Breast epithelium (tissue), 2 donors: ENCODE results near the genes PLCB4, PAK5 and JAG1.

- PRO-cap, result no peak
- RAMPAGE, long total RNA, 2 experiments, result no peak in any of the 2 experiments
These were observed 329.4 kb downstream of the BMP2 start for GRCh38 chr20:7096932-7097213.

- PRO-cap, result no peak
- RAMPAGE, long total RNA, 2 experiments, result no peak in any of the 2 experiments
These were observed 240.9 kb downstream of the HAO1 start for GRCh38 chr20:7699464-7699689.

- PRO-cap, result no peak
- RAMPAGE, long total RNA, 2 experiments, result no peak in any of the 2 experiments
These were observed 38.3 kb downstream of the TMX4 start for GRCh38 chr20:7981095-7981852.

DNA sequence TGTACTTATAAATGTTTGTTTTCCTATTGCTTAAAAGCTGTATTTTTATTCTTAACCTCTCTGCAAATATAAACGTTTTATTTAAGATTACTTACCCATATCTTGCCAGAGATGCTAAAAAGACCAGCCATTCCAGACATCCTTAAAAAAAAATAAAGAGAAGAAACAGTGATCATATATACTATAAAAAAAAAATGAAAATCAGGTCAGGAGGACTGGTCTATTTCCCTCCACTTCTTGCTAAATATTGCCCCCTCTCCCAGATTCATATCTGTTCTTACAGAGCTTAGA is 23.7 kb downstream of the TMX4 start:
- PRO-cap, result no peak
- RAMPAGE, long total RNA, 2 experiments, result no peak in any of the 2 experiments

DNA sequence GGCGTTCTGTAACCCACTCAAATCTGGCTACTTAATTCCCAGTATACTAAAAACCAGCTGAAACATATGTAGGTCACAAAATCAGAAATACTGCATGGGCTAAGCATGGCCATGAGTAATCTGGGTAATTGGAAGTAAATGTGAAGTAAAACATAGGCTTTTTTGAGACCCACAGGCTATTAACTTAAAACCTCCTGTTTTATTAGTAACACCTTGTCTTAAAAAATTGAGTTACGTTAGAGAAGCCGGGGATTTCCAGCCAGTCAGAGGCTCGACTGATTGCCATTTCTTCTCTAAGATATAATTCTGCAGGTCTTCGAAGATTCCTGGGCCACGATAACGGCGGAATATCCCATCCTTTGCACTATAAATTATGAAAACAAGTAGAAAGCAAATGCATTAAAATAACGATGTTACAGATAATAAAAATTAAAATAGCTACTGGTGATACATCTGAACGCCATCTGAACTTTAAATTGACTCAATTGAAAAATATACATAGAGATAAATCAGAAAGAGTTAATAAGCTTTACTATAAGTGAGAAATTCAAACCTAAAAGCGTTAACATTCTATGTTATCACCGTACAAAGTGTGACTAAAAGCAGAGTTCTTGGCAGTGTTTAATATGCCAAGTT is 19.9 kb downstream of the TMX4 start:
- PRO-cap, result no peak
- RAMPAGE, long total RNA, 2 experiments, result no peak in any of the 2 experiments

DNA sequence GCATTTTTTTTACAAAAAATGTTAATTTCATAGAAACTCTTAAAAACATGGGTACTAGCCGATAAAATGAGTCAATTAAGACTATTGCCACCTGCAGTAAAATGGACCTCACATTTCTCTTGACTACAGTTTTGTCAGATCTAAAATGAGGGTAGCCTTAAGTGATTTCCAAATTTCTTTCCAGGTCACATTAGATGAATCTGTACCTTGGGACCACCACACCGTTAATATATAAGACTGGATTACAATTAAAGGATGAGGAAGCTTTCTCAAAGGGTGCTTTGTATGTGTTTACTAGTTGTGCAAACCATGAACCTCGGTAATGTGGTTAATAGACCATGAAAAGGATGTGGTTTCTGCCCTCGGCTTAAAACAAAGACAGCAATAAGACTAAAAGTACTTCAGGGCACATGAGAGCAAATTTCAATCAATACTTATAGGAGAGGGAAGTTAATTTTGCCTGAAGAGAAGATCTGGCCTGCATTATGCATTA is 692 bp upstream of the TMX4 start:
- PRO-cap, result no peak
- RAMPAGE, long total RNA, 2 experiments, result no peak in any of the 2 experiments

DNA sequence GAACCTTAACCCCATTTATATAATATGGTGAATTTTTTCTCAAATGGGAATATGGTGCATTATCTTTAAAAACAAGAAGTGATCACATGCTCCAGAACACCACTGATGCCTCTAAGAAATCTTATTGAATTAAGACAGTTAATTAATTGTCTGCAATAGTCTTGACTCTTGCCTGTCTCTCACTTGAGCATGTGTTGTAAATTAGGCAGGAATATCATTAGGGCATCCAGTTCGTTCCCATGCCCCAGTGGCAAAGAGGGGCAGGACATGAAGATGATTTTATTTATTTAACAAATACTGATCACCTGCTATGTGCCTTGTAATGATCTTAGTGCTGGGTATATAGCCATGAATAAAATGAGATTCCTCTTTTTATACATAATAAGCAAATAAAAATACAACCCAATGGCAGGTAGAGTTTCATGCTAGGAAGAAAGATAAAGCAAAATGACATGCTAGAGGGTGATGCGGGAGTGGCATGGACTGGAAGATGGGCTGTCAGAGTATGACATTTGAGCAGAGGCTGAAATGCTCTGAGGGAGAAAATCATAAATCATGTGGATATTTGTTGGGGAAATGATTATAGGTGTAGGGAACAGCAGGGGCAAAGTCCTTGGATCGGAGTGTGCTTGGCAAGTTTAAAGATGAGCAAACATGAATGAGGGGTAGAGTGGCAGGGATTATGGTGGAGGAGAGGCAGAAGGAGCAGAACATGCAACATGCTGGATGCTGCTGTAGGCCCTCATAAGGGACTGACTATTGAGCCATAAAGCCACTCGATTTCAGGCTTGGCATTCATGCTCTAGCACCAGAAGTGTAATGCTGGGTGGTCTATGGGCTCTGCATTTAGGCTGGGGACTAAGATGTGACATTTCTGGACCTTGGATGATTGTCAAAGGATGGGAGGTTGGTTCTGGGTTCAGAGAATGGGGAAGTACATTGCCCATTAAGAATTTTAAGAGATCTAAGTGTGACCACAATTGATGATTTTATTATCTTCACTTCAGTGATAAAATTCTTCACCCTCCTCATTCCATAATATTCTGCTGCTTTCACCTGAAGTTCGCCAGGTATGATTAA is 342.1 kb downstream of the PLCB1 start:
- PRO-cap, result no peak
- RAMPAGE, long total RNA, 2 experiments, result no peak in any of the 2 experiments

DNA sequence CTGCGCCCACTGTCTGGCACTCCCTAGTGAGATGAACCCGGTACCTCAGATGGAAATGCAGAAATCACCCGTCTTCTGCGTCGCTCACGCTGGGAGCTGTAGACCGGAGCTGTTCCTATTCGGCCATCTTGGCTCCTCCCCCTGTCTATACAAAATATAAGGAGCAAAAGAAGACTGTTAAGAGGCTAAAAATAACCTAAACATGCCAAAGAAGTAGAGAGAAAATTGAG is 468.0 kb upstream of the PLCB4 start:
- PRO-cap, result no peak
- RAMPAGE, long total RNA, 2 experiments, result no peak in any of the 2 experiments

DNA sequence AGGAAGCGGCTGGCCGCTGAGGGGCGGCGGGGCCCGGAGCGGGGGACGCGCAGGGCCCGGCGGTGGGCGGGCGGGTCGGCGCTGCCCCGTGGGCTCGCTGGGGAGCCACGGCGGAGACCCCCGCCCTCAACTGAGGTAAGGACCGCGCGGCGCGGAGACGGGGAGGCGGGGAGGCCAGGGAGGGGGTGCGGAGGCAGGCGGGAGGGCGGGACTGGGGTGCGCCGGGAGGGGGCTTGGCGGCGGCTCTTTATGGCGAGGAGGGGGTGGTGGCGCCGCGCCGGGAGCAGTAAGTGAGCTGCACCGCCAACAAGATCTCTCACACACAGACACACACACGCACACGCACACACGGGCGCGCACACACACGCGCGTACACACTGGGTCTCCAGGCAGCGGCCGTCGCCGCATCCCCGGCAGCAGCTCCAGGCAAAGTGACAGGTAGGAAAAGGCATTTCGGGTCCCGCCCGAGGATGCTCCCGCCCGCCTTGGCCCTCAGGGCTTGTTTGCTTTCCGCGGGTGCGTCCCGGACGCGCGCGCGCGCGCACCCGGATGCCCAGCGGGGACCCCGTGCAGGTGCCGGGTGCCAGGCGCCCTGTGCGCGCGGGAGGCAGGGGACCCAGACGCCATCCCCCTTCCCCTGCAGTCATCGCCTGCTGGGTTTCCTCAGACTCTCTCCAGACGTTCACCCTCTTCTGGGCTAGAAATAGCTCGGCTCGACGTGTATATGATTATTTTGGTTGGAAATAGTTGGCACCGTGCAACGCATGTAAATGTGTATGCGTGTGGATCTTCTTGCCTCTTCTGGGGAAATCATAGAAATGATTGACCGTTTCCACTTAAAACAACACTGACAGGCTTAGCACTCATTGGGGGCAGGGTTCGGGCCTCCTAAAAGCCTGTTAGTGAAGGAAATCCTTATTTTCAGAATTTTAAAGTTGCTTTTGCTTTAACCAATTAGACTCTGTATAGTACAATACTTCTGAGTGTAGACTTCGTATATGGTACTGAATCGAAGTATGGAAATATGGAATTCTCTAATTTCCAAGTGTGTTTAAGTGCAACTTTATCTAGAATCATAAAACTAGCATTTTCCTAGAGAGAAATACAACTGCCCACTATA is at the start of gene PLCB4:
Gene PLCB4 (plus strand): TSS at position 319 of the 1,120 bp plus-strand sequence.
- PRO-cap, result no peak
- RAMPAGE, long total RNA, 2 experiments, result no peak in any of the 2 experiments

DNA sequence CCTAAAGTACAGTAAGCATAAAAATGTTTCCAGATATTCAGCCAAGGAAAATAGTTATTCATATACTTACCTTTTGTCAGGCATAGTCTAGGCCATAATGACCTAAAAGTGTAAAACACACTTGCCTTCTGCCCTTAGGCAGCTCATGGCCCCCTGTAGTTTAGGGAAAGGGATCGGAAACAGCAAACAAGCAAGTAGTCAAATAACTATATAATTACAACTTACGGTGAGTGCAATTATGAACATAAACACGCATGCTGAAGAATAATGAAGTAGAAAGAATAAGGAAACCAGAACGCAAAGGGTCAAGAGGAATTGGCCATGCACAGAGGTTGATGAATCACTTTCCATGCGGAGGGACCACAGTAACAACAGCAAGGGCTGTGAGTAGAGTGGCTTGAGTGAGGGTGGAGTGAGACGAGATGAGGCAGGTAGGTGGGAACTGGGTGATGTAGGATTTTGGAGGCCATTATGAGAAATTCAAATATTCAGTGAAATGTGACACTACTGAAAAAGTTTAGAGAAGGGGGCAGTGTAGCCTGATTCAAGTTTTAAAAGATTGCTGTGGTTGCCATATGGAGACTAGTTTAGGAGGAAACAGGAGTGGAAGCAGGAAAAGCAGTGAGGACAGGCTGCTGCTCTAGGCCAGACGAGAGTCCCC is 112.3 kb upstream of the LAMP5 start:
- PRO-cap, result no peak
- RAMPAGE, long total RNA, 2 experiments, result no peak in any of the 2 experiments

GRCh38 chr20:9514067-9514483 is 315 bp upstream of the LAMP5 start:
- PRO-cap, result no peak
- RAMPAGE, long total RNA, 2 experiments, result no peak in any of the 2 experiments

GRCh38 chr20:9515611-9516238 is 1.3 kb downstream of the LAMP5 start:
- PRO-cap, result no peak
- RAMPAGE, long total RNA, 2 experiments, result no peak in any of the 2 experiments

DNA sequence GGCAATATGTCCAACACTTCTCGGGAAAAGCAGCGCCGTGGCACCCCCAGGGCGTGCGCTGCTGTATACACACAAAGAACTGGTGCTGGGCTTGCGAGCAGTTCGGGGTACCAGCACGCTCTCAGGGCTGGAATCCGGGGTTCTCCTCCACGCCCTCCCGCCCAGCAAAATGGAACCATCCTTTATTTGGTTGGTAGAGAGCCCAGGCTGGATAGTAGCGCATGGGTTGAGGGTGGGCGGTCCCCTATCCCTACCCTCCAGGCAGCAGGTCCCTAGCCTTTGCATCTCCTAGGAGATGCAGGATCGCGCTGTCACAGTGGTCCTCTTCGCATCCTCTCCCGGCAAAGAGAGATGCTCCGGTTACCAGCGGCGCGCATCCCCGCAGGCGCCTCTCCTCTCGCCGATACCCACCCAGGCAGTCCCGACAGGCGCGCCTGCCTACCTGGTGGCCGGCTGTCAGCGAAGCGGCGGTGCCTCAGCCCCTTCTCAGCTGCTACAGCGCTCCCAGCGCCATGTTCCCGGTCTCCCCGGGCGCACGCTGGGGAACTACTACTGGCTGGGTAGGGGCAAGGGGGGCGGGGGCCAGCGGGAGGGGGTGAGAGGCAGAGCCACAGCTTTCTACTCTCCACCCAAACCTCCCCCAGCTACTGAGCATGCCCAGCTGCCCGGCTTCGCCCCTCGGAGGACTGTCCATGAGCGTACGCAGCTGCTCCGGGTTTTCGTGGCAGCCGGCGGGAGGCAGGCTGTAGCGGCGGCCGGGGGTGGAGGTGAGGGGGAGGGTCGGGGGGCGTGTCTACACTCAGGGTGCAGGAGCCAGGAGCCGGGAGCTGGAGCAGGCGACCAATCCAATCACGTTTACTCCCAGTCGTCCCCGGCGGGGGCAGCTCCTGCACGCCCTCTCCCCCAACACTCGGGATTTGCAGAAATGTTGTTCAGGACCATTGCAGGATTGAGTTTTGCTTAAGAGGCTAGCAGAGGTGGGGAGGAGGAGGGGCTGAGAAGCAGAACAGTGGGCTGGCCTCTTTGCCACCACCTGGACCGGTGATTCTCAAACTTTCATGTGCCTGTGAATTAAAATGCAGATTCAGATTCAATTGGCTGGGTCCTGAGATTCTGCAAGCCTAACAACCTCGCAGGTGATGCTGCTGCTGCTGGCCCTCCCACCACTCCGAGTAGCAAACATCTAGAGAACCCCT is at the start of gene PAK5:
Gene PAK5 (minus strand): TSS at position 757 of the 1,196 bp plus-strand sequence.
- PRO-cap, result no peak
- RAMPAGE, long total RNA, 2 experiments, result start-site peak on the minus strand in 1 of 2 experiments, centred at position 536 of the sequence, 30 reads per replicate

DNA sequence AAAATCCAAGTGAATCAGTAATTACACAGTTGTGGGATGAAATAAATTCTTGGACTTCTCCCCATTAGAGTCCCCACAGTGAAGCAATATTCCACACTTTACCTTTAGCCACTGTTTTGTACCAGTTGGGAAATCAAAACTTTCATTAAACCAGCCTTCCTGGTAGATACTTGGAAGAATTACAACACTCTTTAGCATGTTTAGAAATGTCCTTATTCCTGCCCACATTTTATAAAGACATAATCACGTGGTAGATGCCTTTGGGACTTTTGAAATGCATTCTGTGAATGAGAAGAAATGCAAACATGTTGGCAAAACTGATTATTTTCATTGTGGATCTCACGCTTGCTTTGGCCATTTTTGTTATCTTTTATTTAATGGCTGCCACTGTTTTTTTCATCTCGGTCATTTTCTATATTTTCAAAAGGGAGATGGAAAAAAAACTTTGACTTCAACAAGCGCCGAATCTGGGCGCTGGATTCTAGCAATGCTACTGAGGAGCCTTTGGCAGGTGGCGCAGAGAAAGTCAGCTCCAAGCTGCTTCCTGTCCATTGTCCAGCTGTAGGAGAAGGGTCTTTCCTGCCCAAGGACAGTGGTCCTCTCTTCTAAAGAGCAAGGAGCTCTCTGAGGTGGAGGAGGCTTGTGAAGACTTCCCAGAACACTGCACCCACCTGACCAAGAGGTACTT is 48.8 kb upstream of the ANKEF1 start:
- PRO-cap, result no peak
- RAMPAGE, long total RNA, 2 experiments, result no peak in any of the 2 experiments

- PRO-cap, result no peak
- RAMPAGE, long total RNA, 2 experiments, result no peak in any of the 2 experiments
These were observed 104.9 kb downstream of the MKKS start for GRCh38 chr20:10329121-10329479.

GRCh38 chr20:10523783-10524691 is 88.9 kb downstream of the SLX4IP start:
- PRO-cap, result no peak
- RAMPAGE, long total RNA, 2 experiments, result no peak in any of the 2 experiments

- PRO-cap, result no peak
- RAMPAGE, long total RNA, 2 experiments, result no peak in any of the 2 experiments
These were observed 27.0 kb downstream of the JAG1 start for GRCh38 chr20:10646656-10647356.

DNA sequence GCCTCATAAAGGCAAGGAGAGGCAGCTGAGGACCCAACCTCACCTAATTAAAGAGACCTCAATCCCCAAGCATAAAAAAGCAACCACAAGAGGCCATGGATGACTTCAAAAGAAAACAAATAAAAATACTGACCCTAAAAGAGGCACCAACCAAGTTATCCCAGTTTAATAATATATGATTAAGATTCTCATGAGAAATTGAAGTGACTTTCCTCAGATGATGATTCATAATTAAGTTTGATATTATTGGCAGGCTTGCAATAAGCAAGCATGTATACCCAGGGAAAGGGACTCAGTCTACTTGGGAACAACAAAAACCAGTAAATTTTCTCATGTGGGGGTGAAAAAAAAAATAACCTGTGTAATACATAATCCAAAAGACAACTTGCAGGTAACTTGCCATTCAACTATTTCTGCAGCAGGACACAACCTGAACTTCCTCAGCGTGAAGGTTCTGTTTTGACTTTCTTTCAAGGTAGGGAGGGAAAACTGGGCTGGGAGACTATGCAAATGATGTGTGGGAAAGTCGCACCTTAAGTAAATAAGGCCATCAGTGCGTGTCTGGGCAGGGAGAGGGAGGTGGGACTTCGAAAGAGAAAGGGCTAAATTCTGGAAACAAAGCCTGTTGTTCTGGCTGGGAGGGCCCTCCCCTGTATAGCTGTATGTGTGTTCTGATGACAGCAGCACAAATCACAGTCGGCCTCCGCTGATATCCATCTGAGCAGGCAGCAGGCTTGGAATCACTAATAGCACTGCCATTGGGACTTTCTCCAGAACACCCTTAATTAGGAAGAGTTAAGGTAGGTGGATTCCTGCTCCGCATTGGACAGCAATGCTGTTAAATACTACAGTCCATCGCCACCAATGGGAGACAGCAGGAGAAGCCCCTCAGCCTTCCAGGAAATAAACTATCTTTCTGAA is 19.3 kb downstream of the JAG1 start:
- PRO-cap, result no peak
- RAMPAGE, long total RNA, 2 experiments, result no peak in any of the 2 experiments

DNA sequence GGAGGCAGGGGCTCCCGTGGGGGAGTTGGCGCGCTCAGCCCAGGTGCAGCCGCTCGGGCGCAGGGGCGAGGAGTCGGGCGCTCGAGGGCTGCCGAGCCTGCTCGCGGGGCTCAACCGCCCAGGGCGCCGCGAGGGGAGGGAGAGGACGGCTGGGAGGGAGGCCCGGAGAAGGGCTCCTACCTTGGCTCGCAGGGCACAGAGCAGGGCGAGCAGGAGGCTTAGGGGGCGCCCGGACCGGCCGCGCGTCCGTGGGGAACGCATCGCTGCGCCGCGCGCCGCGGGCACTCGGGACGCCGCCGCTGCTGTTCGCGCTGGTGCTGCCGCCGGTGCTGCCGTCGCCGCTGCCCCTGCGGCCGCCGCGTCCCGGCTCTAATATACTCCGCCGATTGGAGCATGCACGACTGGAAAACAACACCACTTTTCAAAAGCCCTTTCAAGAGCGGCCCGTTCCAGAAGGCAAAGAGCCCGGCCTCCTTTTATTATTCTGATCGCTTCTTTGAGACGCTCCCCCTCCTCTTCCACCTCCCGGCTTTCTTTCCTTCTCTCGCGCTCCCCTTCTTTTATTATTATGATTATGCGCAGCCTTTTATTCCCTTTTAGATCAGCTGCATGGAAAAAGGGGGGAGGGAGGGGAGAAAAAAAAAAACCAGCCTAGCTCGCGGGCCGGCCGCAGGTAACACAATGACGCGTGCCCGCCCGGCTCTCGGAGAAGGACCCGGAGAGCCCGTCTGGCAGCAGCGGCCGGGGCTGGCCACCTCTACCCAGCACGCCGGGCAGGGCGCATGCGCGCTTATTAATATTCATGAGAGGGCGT is at the start of gene JAG1:
Gene JAG1 (minus strand): TSS at position 730 of the 814 bp plus-strand sequence.
- PRO-cap, result bidirectional peak, plus-strand start outside the sequence, minus-strand start at position 730 of the sequence
- RAMPAGE, long total RNA, 2 experiments, result start-site peak on the minus strand in 1 of 2 experiments, centred at position 703 of the sequence, 26 reads per replicate

DNA sequence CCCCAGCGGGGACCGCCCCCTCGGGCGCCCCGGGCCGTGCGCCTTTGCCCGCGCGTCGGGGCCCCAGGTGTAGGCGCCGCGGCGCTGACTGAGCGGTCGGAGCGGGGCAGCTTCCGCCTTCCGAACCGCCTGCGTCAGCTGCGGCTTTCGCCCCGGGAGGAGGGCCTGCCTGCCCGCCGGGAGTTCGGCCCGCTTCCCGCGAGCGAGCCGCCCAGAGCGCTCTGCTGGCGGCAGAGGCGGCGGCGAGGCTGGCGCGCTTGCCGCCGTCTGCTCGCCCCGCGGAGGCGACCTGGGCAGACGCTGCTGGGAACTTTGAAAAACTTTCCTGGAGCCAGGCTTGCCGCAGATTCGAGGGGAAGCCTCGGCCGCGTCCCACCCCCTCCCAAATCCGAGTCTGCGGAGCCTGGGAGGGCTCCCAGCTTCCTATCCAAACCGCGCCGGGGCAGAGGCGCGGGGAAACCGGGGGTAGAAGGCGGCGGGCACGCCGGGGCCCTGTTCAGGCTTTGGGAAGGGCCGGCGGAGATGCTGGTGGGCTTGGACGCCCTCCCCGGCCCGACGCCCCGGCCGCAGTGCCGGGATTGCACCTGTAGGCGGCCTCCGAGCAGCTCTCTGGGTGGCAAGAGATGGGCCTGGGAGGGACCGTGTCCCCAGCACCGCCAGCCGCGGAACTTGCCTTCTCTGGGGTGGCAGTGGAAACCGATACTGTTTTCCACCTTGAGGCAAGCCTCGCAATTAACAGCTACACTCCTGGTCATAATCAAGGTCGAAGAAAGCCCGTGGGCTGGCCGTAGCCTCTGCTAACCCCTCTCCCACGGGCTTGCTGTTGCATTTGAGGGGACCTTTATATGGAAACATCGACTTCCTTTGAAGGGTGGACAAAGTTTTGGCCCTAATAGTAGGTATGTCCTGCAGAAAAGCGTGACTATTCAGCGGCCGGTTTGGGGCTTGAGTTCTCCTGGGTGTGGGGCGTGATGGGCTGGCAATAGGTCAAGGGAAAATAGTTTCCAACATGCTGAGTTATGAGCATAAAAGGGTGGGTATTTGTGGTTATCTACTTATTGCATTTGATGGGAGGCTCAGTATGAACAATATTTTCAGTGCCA is 851 bp upstream of the JAG1 start:
- PRO-cap, result bidirectional peak, plus-strand start at position 214 of the sequence, minus-strand start at position 69 of the sequence; unidirectional peak, minus-strand start at position 571 of the sequence
- RAMPAGE, long total RNA, 2 experiments, result no peak in any of the 2 experiments